Vagina (tissue), 1 donor: ENCODE measurements around the gene TTL.

DNA sequence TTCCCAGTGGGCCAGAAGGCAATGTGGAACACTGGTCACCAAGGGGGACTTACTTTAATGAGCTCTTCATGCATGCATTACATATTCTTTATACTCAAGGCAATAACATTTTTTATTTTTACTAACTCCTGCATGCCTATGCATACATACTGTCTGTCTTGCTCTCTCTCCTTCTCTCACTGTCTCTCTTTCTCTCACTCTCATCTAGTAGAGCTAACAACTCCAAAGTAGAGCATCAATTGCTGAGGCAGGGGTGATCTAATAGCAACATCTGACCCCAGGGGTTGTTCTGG is 51.0 kb upstream of the TMEM87B start:
- PRO-cap, result no peak
- RAMPAGE, long total RNA, result no peak

DNA sequence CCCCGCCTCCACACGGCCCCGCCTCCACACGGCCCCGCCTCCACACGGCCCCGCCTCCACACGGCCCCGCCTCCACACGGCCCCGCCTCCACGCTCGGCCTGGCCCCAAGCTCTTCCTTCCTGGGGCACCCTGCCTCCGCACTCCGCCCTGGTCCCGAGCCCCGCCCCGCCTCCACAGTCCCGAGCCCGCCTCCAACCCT is 262 bp upstream of the TMEM87B start:
- PRO-cap, result bidirectional peak, plus-strand start outside the sequence, minus-strand start at position 97 of the sequence
- RAMPAGE, long total RNA, result no peak

- PRO-cap, result unidirectional peak, minus-strand start at chr2:112086078
- RAMPAGE, long total RNA, result no peak
These were observed 30.8 kb downstream of the TMEM87B start for GRCh38 chr2:112085919-112086199.

GRCh38 chr2:112190518-112190717 is 52.2 kb downstream of the FBLN7 start:
- PRO-cap, result no peak
- RAMPAGE, long total RNA, result no peak

GRCh38 chr2:112272460-112273534 is 2.6 kb upstream of the ZC3H6 start:
- PRO-cap, result no peak
- RAMPAGE, long total RNA, result no peak

DNA sequence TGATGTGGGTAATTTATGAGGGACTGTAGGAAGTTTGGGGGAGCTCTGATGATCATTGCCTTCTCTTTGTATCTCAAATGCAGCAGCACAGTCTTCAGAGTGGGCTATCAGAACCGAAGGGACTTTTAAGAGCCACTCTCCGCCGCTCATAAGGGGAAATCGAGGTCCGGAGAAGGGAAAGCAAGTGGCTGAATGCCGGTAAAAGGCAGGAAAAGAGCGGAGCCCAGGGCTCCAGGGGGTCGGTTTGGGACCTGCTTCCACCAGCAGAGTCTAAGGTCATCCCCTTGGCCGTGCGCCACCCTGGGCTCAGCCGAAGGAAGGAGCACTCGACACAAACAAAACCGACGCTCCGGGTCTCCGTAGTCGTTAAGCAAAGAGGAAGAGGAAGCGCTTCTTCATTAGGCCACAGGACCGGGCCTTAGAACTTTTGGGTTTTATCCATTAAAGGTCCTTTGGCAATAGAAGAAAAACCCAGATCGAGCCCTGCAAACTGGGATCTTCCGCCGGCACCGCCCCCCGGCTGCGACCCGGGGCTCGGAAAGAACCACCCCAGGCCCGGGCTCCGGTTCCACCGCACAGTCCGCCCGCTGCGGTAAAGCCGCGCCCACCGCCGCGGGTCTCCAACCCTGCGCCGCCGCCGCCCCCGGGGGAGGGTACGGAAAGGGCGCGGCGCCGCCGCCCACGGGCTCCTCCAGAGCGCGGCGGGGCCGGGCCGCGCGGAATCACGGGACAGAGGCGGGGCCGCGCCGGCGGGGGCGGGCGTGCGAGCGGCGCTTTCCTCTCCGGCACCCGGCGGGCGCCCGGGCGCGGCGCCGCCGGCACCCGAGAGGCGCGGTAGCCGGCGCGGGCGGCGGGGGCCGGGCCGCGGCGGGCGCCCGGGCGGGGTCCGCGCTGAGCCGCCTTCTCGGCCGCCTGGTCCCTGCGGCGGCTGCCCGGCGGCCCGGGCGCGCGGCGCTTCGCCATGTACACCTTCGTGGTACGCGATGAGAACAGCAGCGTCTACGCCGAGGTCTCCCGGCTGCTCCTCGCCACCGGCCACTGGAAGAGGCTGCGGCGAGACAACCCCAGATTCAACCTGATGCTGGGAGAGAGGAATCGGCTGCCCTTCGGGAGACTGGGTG is at the start of gene TTL:
Gene TTL (plus strand): TSS at position 773 of the 1,121 bp plus-strand sequence.
- PRO-cap, result bidirectional peak, plus-strand start at position 732 of the sequence, minus-strand start at position 594 of the sequence
- RAMPAGE, long total RNA, result no peak

DNA sequence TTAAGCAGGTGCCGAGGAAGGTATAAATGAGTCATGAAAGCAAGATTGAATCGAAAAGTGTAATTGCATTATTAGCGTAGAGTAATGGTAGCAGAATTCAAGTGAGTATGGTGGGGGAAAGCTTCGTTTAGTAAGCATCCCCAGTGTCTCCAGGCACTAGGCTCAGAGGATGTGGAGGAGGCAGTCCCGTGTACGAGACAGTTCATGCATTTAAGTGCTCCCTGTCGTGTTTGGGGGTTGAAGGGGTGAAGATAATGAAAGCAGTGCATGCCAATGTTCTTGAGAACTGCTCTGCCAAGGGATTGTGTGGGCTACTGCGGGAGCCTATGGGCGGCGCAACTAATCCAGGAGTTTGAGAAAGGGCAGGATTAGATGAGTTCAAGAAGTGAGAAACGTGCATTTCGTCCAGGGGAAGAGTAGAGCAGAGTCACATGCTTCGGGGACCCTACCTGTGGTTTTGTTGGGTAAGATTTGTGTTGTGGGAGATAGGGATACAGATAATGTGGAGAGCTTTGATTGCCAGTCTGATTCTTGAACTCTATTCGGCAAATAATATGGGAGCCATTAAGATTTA is 952 bp downstream of the POLR1B start:
- PRO-cap, result no peak
- RAMPAGE, long total RNA, result no peak

- PRO-cap, result no peak
- RAMPAGE, long total RNA, result no peak
These were observed 20.8 kb downstream of the SLC20A1 start for GRCh38 chr2:112666565-112666886.

DNA sequence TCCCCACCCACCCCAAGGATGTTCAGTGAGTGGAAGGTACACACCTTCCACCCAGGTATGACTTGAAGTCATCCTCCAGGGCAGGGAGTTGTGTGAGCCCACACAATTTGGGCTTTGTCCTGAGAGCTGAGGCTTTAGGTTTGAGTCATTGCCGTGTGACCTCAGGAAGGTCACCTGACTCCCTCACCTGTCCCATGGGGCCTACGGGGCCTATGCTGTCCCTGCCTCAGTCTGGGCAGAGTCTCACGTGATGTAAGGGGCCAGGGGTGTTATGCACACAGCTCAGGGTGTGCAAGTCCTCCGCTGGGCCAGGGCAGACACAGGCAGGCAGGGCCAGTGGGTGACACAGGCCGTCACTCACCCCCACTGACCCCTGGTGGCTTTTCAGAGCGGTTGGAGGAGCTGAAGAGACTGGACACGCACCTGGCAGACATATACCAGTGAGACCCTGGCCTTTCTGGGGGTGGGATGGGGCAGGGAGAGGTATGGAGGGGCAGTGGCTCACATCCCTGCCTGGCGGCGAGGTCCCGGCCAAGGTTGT is 5.1 kb downstream of the NT5DC4 start:
- PRO-cap, result no peak
- RAMPAGE, long total RNA, result no peak

DNA sequence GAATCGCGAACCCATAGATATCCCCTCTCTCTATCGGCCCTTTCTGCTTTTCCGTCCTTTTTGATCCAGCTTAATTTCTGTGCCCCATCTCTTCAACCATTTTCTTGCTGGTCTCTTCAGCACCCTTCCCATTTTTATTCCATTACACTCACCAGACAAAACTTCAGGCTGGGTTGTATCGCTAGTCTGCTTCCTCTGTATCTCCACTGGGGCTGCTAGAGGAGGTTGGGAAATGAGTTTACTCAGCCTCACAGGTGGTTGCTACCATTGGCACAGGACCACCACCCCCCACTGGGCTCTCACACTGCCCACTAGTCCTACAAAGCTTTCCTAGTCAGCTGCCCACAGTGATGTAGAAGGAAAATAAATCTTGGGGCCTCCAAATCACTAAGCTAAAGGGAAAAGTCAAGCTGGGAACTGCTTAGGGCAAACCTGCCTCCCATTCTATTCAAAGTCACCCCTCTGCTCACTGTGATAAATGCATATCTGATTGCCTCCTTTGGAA is 12.2 kb upstream of the IL1B start:
- PRO-cap, result no peak
- RAMPAGE, long total RNA, result no peak

DNA sequence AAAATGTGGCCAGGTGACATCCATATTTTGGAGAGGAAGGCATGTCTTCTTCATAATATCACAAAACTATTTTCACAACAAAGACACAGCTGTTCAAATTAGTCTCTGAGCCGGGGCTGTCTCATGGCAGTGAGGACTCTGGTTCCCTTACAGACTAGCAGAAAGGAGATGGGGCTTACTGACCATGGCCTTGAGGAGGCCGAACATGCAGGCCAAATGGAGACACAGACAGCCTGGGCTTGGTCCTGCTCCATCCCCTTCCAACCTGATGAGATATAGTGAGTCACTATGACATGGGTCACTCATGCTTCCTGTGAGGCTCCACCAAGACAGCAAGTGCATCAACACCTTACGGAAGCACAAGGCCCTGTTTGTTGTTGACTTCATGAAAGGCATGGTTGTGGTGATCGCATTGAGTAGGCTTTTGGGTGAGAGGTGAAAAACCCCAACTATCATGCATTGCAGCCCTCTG is 9.8 kb downstream of the IL37 start:
- PRO-cap, result no peak
- RAMPAGE, long total RNA, result no peak

DNA sequence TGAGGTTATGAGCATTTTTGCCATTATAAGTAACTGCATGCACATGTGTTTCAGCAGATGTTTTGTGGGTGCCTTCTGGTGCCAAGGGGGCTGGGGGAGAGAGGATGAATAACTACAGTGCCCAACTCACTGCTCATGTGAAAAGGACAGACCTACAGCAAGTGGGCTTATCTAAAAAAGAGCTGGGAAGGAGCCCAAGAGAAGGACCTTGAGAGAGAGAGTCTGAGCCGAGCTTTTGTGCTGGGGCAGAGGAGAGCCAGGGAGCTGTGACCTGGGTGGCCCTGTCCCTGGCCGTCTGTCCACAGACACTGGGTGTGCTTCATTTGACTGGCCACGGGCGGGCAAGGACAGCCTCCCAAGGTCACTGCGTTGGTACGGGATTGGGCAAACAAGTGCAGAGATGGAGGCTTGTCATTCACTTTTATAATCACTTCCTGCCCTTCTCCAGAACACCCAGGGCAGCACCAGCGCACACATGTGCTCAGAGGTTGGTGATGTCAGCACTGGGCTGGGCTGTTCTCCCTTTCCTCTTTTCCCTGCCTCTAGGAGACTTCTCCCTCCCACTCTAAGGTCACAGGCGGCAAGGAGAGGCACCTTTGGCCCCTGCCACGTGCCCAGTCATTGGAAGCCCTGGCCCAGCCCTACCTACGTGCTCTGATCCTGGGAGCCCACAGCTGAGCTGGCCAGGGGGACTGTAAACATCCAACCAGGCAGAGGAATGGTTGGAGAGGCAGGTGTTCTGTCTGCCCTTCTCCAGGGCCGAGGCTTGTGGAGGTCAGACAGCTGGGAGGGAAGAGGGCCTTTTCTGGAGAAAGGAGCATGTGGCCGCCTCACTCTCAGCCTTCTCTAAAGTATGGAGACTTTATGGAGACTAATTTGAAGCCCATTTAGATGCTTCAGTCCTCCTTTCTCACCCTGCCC is 6.5 kb upstream of the PSD4 start:
- PRO-cap, result no peak
- RAMPAGE, long total RNA, result no peak

GRCh38 chr2:113201142-113201509 is 27.4 kb downstream of the PSD4 start:
- PRO-cap, result no peak
- RAMPAGE, long total RNA, result no peak

DNA sequence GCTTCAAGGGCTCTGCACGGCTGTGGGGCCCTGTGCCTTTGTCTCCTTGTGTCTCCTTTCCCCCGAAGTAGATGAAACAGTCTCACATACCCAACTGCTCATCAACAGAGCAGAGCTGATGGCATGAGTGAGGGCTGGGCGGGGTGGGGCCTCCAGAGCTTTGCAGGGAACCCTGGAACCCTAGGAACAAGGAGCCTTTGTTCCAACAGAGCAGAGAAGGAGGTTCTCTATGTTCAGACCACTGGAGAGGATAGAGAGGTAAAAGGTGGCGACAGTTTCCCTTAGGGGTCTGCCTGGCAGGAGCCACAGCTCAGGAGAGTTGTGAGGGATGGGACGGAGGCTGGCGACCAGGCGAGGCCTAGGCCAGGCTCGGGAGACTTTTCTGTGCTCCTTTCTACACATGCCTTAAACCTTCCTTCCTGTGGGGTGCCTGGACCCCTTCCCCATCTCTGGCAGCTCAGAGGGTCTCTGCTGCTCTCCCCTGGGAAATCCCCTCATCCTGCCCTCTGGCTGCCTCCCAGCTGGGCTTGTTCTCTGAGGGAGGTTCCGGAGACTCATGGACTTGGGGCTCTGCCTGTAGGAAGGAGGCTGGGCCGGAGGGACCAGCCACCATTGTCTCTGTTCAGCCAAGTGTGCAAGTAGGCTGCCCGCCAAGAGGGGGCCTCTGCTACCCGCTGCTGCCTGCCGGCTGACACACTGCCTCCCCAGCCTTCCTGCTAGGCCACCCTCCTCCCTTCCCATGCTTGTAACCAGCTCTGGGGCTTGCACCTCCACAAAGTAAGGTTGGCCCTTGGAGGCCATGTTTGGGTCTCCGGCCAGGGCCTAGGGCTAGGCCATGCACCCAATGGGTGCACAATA is 28.5 kb downstream of the PSD4 start:
- PRO-cap, result no peak
- RAMPAGE, long total RNA, result no peak

DNA sequence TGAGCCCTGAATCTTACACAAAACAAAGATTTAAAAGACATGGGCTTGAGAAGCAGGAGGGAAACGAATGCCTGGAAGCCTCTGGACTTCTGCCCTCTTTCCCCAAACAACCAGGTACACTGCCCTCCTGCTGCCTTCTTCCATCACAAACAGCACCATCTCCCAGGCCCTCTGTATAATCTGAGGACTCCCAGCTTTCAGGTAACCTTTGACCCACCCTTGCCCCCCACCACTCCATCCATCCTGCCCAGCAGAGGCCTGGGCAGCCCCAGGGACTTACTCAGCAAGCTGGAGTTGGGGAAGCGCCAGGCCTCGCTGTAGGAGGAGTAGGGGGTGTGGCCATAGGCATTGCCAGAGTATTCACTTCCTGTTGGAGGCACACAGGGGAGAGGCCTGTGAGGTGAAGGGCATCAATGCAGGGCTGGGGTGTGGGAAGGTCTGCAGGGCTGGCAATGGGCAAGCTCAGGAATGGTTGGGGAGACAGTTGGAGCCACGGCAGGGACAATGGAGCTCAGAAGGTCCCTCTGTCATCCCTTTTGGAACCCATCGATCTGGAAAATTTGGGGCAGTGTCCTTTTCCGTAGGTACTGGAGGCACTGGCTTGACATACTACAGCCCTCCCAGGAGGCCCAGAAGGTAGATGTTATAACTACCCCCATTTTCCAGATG is 46.2 kb downstream of the PSD4 start:
- PRO-cap, result bidirectional peak, plus-strand start at position 383 of the sequence, minus-strand start at position 290 of the sequence
- RAMPAGE, long total RNA, result no peak

GRCh38 chr2:113276483-113276805 is 2.3 kb downstream of the PAX8 start:
- PRO-cap, result no peak
- RAMPAGE, long total RNA, result no peak

DNA sequence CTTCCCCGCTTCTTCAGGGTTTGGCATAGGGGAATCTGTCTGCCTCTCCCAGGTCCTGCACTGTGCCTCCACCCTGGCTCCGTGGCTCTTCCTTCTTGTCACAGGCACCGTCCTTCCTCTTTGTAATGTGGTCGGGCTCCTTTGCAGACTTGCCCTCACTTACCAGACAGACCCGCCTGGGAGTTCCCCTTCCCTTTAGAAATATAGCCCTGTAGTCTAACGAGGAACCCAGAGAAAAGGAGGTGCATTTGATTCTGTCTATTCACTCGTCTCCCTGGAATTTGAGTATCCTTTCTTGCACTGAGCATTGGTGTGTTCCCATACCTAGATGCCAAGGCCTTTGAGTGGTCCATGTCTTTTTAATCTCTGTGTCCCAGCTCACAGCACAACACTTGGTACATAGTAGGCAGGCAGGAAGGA is 64.0 kb upstream of the PAX8 start:
- PRO-cap, result no peak
- RAMPAGE, long total RNA, result no peak

DNA sequence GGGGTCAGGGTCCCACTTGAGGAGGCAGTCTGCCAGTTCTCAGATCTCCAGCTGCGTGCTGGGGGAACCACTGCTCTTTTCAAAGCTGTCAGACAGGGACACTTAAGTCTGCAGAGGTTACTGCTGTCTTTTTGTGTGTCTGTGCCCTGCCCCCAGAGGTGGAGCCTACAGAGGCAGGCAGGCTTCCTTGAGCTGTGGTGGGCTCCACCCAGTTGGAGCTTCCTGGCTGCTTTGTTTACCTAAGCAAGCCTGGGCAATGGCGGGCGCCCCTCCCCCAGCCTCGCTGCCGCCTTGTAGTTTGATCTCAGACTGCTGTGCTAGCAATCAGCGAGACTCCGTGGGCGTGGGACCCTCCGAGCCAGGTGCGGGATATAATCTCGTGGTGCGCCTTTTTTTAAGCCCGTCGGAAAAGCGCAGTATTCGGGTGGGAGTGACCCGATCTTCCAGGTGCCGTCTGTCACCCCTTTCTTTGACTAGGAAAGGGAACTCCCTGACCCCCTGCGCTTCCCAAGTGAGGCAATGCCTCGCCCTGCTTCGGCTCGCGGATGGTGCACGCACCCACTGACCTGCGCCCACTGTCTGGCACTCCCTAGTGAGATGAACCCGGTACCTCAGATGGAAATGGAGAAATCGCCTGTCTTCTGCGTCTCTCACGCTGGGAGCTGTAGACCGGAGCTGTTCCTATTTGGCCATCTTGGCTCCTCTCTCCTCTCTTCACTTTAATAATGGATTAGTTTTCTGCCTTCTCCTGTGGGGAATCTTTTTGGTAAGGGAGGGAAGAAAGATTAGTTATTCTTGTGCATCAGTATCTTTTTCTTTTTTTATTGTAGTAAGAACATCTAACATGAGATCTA is 21.4 kb upstream of the FOXD4L1 start:
- PRO-cap, result no peak
- RAMPAGE, long total RNA, result no peak

DNA sequence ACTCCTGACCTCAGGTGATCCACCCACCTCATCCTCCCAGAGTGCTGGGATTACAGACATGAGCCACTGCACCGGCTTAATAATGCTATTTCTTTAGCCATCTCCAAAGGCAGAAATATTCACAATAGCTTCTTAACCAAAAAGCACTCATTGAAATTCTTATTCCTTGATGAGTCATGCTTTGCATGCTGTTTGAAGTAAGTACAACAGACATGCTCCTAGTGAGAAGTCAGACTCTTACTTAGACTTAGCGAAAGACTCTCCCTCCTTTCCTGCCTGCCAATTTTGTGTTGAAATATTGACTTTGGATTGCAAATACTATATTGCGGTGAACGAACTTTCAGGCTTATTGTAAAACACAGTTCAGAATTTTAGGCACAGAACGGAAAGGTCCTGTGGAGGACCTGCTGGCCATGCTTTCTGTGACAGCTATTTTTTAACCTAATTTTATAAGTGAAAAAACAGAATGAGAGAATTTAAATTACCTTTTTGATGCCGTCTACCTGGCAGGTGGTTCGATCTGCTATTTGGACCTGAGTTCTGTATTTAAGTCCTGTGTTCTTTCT is 4.5 kb downstream of the ACTR3 start:
- PRO-cap, result no peak
- RAMPAGE, long total RNA, result no peak

DNA sequence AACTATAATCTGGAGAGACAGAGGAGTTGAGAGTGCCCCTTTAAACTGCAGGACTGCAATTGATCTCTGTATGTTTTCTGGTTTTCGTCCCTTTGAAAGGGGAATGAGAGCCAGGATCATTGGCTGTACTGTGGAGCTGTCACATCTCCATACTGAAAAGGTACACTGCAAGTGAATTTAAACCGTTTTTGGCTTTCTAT is 223 bp upstream of the DPP10 start:
- PRO-cap, result no peak
- RAMPAGE, long total RNA, result no peak